ENCODE data around the gene SRBD1.

- RRBS = no CpG with 5 or more reads among the region's 5 CpGs
Observed at GRCh38 chr2:43824519-43824971, 14.1 kb downstream of the ABCG5 start.

GRCh38 chr2:43996101-43996738, 431 bp upstream of the LRPPRC start:
- RRBS = no CpG with 5 or more reads among the region's 33 CpGs

DNA sequence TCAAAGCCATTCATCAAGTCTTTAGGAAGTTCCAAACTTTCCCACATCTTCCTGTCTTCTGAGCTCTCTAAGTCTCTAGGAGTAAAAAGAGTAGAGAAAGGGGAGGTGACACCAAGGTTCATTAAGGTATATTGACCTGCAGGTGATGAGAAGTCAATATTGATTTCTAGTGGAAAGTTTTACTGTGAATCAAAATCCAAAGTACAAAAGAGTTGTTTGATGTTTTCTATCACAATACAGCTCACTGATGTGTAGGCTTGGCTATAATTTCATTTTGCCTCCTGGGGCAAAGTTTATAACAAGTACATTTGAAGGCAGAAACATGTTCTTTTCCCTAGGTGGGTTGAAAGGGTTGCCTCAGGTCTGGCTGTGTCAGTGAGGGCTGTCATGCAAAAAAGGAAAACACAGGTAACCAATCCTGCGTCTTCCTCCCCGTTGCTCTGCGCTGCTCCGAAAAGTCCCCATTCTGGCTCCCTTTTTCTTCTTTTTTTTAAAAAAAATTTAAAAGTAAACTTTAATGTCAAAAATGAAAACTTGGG, 65.2 kb upstream of the LRPPRC start:
- RRBS = no CpG with 5 or more reads among the region's 4 CpGs

DNA sequence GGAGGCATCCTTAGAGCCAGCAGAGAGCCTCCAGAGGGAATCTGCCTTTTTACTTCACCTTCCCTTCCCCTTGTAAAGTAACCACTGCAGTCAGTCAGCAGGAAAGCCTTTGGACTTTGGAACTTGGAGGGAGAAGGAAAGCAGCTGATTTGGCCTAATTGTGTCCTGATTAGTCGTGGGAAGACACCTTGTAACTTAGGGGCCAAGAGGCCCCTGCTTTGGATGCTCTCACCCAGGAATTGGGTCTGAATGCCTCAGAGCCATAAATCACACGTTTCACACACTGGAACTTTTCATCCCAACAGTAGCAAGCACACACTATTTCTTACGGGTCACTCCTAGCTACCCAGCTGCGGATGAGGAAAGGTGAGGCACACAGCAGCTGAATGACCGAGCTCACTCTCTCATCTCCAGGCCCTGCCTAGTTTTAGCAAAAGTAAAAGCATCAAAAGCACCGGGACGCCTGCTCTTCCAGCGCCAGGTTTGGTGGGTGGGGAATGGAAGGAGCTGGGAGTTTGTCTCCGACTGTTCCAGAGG, 80.9 kb upstream of the PPM1B start:
- RRBS = no CpG with 5 or more reads among the region's 9 CpGs

DNA sequence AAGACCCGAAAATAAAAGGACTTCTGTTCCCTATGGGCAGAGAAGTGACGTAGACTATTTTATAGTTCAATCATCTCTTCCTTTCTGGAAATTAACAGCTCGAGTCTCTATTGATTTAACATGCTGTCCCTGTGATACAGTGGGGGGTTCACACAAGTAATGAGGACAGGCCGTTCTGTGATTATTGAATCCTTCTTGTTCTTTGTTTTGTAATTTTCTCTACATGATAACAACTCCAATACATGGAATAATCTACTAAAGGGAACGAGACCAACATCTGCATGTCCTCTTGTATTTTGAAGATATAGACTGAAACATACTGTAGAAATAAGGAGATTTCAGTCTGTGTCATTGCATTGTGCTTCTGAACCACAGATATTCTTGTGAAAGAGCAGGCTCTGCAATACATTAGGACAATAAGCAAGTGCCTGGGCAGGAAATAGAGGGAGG, 65.8 kb upstream of the PPM1B start:
- RRBS = no CpG with 5 or more reads among the region's 5 CpGs

DNA sequence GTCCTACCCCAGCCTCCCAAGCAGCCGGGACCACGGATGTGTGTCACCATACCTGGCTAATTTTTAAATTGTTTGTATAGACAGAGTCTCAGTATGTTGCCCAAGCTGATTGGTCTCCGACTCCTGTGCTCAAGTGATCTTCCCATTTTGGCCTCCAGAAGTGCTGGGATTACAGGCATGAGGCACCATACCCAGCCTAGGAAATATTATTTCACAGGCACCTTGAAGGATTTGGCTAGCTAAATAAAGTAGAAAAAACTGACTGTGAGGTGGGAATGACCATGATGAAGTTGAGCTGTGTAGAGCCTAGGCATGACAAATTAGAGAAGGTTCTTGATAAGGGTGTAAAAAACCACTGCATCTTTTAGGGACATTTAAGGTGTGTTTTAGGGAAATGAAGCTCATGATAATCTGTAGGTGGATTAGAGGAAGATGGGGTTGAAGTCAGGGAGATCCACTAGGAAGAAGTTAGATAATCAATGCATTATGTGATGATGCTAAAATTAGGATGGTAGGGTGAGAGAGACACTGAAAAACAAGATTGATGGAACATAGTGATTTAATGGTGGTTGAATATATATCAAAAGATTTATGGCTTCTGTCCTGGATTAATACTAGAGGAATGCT, 12.5 kb downstream of the PPM1B start:
- RRBS = no CpG with 5 or more reads among the region's 3 CpGs

- RRBS = no CpG with 5 or more reads among the region's 2 CpGs
Observed at GRCh38 chr2:44268387-44268650, 7.0 kb upstream of the SLC3A1 start.

DNA sequence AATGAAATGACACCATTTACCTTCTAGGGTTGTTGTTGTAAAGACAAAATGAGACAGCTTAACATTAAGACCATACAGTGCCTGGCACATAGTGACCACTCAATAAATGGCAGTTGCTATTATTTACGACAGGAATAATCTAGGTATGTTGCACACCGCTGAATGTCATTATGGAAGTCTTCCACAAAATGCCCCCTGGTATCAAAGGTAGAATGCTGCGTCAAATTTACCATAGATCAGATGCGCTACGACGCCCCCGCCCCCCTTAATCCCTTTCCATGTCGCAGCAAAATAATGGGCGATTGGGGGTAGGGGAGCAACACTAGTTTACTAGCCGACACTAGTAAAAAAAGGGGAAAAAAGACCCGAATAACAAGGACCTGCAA, 617 bp downstream of the PREPL start:
- RRBS = no CpG with 5 or more reads among the region's 11 CpGs

- RRBS = no CpG with 5 or more reads among the region's 29 CpGs
Observed at GRCh38 chr2:44778272-44779346, 162.9 kb upstream of the SIX3 start.

DNA sequence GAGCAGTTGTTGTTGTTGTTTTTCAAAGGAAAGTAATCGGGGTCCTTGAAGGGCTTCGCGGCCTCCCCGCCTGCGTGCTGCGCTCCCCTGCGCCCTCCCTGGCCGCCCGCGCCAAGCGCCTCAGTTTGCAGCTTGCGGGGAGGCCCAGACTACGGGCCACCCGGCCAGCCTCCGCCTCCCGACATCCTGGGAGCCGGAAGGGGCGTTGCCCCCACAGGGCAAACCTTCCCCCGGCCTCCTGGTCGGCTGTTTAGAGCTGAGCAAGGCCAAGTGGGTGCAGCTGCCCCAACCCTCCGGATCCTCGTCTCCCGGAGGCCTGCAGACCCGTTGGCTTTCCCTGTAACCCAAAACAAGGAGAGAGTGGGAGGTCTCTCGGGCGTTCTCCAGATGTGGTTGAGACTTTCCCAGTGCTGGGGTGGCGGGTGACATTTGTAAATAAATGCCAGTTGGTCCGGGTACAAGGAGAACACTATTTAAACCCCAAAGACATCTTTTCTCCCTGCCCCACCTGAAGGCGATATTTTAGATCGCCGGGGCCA, 3.7 kb upstream of the SIX3 start:
- RRBS = 65% methylated on average over 9 of the region's 31 CpGs

GRCh38 chr2:45211750-45212247, 202.5 kb upstream of the SIX2 start:
- RRBS = no CpG with 5 or more reads among the region's 3 CpGs

DNA sequence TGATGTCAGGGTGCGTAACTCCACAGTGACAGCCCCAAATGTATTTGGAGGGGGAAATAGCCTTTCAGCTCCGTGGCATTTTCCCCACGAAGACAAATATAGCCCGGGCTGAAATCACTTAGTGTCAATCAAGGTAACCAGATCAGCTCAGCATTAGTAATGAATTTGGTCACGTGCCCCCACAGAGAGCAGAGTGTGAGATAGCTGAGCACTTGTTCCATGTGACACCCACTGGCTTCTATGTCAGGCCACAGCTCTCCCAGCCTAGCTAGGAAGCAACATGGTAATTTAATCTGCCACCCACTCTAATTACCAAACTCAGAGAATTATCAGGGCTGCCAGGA, 233.2 kb upstream of the SIX2 start:
- RRBS = no CpG with 5 or more reads among the region's 5 CpGs

DNA sequence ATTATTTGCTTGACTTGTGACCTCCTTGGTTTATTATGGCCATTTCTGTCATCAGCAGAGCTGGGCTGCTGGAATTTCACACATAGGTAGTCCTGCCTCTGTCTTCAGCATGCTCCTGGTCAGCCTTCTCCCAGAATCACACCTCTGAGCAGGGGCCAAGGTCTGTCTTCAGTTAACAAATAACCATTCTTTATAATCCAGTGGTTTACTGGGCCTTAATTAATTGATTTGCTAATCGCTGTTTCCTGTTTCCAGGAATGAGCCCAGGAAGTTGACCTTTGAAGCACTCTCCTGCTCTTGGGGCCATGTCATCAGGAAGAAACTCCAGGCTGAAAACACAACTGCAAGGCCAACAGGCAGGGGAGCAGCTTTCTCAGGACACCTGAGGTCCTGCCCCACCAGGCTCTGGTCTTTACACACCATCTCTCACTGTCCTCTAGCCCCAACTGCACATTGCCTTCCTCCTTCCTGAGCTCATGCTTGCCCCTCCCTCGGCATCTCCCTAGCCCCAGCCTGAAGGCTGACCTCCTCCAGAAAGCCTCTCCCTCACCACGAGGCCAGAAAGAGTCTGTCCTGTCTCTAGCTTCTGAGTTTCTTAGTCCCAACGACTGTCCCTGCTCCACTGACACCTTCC, 278.4 kb downstream of the SRBD1 start:
- RRBS = no CpG with 5 or more reads among the region's 4 CpGs

DNA sequence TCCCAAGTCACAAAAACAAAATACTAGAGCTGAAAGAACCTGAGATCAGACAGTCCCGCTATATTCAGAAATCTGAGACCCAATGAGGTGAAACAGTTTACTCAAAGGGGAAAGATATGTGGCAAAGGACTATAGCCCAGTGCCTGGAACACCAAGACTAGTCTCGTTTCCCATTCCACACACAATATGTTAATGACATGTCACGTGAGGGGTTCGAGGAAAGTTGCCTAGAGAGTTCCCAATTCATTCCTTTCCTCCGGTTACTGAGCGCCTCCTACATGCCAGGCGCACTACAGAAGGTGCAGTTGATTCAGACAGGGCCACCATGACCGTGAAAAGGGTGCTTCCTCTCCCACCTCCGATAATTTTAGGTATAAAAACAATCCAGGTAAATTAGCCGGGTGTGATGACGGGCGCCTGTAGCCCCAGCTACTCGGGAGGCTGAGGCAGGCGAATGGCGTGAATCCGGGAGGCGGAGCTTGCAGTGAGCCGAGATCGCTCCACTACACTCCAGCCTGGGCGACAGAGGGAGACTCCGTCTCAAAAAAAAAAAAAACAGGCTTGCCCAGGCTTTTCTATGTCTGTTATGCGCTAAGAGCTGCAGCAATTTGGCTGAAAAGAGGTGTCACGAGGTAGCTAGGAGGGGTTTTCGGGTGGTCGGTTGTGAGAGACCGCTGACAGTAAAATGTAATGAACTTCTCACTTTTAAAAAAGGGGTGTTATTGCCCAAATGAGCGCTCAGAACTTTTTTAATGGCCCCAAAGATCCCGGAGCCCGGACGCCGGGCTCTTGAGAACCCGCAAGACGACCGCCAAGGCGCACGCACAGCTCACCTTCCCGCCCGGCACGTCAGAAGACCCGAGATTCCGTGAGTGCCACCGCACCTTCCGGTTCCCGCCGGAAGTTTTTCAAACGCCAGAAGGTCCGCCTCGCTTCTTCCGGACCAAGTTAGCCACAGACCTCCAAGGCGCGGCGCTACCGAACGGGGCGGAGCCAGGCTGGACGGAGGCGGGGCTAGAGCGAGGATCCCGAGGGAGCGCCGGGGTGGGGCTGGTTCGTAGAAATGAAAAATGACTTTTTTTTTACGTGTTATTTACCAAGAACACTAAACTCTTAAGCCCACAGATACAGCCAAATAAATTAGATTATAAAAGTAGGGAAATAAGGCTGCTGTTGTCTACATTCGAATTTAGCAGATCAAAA, at the start of gene SRBD1:
TSS of gene SRBD1 (minus strand) at position 882 of the 1,203 bp plus-strand sequence.
- RRBS = 3% methylated on average over 20 of the region's 64 CpGs

DNA sequence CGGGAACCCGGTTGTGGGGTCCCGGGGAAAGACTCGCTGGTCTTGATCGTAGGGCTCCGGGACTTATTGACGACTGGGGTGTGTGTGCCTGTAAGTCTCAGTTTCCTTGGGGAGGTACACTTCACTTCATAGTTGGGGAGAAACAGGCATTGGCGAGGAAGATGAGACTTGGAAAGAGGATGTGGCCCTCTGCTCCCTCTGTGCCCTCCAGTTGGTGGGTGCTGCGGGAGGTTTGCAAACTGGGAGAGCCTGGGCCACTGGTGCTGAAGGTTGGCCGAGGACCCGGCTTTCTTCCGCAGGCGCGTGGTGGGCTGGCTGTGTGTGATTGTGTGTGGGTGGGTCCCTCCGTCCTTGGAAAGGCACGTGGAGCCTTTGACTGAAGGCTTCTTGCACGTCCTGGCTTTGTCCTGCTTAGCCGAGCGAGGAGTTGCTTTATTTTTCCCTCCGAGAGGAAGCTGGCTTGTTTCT, 1.0 kb downstream of the PRKCE start:
- RRBS = no CpG with 5 or more reads among the region's 20 CpGs

DNA sequence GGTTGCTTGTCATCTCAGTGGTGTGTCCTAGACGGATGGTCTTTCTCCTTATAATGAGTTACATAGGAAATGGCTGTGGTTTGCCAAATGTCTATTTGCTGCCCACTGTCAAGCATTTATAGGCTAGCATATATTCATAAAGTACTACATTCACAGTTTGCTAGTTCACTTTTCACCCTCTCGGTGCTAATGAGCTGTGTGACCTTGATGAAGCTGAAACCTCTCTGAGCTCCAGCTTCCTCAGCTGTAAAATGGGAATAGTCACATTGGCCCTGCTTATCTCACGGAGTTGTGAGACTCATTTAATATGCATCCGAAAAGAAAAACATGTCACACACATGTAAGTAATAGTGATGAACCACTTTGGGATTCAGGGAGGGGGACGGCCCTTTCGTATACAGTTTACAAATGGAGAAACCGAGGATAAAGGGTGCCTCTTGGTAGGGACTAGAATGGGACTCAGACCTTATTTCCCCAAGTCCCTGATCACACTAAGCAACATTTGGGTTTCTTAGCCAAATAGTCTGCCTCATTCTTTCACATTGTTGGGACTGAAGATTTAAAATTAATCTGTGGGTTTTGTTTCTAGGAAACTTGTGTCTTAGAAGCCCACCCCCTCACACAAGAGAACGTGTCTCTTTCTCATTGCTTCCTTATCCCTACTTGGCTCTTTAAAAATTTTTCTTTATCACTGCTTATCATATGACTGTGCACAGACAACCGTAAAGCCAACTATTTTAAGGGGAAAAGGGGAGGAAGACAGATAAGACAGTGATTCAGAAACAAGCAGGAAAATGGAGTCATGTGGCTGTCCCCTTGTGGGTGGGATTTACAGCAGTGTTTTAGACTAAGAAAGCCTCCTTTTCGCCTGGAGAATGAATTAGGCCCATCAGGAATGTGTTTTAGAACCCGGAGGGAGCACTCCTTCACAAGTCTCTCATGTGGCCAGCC, 17.3 kb downstream of the PRKCE start:
- RRBS = no CpG with 5 or more reads among the region's 11 CpGs

DNA sequence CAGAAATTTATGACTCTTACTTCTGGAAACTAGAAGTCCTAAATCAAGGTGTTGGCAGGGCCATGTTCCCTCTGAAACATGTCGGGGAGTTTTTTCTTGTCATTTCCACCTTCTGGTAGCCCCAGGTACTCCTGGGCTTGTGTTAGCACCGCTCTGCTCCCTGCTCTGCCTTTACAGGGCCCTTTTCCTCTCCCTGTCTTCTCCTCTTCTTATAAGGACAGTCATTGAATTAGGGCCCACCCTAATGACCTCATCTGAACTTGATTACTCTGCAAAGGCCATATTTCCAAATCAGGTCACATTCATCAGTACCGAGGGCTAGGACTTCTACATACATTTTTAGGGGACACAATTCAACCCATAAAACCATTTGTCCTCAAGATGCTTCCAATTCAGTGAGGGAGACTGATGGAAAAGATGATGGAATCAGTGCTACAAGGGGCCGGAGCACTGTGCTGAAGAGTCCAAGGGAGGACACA, 40.8 kb downstream of the PRKCE start:
- RRBS = no CpG with 5 or more reads among the region's 4 CpGs

DNA sequence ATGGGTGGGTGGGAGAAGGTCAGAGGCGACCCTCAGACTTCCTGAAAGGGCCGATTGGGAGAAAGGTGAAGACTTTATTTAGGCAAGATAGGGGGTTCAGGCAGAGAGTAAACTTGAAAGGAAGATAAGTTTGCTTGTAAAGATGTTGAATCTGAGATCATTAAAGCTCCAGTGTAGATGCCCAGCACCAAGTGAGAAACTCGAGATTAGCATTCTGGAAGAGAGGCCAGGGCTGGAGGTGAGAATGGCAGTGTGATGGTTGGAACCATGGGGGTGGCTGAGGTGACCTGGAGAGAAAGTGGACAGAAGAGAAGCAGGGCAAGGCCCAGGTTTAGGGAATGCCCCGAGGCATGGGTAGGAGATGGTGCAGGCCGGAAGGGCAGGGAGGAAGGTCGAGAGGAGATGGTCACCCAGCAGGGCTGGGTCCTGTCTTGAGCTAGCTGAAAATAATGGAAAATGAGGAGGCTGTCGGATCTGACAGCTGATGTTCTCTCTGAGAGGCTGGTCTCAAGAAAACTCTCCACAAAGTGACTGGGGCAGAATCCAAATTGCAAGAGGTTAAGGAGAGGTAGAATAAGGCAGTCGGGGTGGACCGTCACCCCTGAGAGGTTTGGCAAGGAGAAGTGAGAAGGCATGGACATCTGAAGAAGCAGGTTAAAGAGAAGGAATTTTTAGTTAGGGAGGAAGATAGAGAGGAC, 41.8 kb downstream of the PRKCE start:
- RRBS = no CpG with 5 or more reads among the region's 9 CpGs

- RRBS = no CpG with 5 or more reads among the region's 6 CpGs
Observed at GRCh38 chr2:45715812-45716665, 64.6 kb downstream of the PRKCE start.